GM06990 (cell line): Measurements from ENCODE around the genes KLHDC3, CUL9, POLH and MAD2L1BP.

DNA sequence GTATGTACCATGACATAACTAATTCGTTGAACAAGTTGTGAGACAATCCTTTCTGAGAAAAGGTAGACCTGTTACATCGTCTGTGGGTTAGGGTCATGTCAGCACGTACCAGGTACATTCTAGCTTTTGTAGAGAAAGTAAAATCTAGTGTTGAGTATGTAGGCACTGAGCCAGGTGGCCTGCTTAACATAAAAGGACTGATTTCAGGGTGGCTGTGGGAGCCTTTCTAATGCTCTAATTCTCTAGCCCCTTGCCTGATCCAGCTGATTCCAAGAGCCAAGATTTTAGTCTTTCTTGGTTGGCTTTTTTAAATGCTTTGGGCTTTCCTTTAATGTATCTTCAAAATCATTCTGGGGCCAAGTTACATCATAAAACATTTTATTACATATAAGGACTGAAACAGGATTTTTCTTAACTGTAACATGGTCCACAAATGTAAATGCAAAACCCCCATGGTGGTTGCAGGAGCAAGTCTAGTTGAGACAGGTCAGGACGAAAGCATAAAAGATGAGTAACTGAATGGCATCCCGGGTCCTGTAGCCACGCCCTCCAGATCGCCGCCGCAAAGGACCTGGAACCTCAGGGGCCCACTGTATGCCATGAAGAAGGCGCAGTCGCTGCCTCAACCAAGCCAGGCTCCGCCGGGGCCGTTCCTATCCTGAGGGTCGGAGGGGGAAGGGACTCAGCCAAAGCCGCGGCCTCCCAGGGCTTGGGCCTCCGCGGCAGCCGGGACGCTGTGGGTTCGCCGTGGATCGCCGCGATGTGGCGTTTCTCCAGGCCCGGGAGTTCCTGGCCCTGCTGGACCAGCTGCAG lies 511 bp downstream of the C6orf226 start:
- RRBS = 2% methylated on average over 24 of the region's 28 CpGs

DNA sequence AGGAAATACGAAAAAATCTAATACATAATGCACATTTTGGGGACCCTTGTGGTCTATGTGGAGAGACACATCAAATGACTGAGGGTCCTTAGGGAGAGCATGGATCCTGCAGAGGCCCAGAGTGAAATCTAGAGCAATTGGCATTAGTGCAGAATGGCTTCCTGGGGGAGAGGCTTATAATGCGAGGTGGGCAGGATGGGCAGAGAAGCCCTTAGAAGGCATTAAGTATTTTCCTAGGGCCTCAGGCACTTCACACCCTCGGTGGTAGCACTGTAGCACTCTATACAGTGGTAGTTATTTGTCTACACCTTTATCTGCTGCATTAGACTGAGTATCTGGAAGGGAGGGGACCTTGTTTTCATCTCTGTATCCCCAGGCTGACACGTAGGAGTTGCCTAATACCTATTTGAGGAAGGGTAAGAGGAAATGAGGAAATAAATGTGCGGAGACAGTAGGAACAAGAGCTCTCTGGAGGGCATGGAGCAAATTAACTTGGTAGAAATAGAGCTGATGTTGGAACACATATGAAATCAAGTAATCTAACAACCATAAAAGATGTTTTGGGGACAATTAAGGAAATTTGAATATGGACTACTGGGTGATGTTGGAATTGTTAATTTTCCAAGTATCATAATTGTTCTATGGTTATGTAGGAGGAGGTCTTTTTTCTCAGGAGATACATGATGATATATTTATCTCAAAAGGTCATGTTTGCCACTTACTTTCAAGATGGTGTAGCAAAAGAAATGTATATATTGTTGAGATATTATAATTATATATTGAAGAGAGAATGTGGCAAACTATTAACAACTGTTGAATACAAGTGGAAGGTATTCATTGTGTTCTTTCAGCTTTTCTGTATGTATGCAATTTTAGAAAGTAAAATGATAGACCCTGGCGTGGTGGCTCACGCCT lies 4.0 kb downstream of the CNPY3 start:
- RRBS = no CpG with 5 or more reads among the region's 7 CpGs

DNA sequence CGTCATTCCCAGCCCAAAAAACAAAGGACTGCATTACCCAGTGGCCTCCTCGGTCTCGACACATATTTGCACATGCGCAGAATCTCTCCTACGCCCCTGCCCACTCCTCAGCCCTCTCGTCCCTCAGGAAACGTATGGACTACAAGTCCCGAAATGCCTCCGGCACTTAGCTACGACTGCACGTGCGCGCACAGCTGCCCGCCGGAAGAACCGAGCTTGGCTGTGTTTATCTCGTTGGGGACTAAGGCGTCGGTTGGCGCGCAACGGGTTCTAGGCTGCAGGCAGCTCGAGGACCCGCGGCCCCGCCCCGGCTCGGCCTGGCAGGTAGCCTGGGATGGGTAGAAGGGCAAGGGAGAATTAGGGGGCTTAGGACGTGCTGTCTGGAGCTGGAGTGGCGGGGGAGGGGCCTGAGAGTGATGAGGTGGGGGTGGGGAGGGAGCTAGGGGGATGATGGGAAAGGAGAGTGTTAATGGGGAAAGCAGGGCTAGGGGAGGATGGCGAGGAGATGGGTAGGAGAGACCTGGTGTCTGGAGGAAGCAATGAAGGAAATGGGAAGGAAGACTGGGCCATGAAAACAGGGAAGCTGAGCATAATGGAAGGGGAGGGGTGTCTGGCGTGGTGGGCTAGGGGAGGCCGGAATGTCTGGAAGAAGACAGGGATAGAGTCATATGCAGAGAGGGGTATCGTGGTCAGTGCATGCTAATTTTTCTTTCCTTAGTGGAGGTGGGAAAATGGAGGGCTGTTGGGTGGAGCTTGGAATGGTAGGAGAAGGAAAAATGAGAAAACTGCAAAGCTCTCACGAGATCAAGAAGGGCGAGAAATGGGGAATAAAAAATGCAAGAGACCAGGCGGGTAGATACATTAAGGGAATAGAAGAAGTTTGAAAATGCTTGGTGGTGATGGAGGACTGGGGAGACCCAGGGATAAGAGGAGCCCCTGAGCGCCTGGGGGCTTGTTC lies at the start of gene KLHDC3:
TSS of gene KLHDC3 (plus strand) at position 225 of the 958 bp plus-strand sequence.
- RRBS = 3% methylated on average over 14 of the region's 38 CpGs

- RRBS = no CpG with 5 or more reads among the region's 15 CpGs
Observed at GRCh38 chr6:43054155-43054654, 554 bp upstream of the CUL7 start.

GRCh38 chr6:43096412-43097166 lies 20.5 kb downstream of the PTK7 start:
- RRBS = 80% methylated on average over 1 of the region's 10 CpGs

DNA sequence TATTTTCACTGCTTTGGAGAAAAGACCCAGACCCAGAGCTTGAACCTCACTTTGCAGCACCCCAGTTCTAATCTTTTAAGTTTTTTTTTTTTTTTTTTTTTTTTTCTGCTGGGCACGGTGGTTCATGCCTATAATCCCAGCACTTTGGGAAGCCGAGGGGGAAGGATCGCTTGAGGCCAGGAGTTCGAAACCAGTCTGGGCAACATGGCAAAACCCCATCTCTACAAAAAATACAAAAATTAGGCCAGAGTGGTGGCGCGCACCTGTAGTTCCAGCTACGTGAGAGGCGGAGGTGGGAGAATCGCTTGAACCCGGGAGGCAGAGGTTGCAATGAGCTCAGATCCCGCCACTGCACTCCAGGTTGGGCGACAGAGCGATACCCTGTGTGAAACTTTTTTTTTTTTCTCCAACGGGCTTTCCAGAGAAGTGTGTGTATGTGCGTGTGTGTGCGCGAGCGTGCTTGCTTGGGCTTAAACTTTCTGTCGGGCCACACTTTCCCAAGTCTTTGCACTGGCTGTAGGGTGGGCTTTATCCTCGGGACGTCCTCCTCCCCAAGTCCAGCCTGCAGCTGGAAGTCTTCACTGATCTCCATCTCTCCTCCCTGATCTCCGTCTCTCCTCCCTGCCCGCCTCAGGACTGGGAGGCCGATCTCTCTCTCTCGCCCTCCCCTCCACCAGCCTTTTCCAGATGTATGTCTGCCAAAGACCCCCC lies 1.0 kb upstream of the SRF start:
- RRBS = no CpG with 5 or more reads among the region's 25 CpGs

DNA sequence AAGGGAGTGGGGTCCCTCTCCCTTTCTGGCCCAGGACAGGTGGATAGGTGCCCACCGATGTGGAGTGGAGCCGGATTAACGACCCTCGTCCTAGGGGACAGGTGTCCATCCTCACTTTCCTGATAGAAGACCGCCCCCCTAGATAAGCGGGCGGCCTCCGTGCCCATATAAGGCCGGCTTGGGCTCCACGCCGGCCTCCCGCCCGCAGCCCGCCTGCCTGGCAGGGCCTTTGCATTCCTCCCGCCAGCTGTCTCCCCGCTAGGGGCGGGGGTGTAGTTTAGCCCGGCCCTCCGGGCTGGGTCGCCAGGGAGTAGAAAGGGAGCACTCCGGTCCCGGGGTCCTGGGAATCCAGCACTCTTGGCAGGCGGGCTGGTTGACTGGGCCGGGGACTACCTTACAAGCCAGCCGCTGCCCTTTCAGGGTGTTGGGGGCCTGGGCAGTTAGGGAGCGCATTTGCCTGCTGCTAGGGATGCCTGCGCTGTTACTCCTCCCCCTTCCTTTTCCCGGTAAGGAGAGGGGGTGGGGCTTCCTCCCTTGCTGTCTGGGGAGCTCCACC lies 3.2 kb downstream of the SRF start:
- RRBS = 4% methylated on average over 21 of the region's 28 CpGs

DNA sequence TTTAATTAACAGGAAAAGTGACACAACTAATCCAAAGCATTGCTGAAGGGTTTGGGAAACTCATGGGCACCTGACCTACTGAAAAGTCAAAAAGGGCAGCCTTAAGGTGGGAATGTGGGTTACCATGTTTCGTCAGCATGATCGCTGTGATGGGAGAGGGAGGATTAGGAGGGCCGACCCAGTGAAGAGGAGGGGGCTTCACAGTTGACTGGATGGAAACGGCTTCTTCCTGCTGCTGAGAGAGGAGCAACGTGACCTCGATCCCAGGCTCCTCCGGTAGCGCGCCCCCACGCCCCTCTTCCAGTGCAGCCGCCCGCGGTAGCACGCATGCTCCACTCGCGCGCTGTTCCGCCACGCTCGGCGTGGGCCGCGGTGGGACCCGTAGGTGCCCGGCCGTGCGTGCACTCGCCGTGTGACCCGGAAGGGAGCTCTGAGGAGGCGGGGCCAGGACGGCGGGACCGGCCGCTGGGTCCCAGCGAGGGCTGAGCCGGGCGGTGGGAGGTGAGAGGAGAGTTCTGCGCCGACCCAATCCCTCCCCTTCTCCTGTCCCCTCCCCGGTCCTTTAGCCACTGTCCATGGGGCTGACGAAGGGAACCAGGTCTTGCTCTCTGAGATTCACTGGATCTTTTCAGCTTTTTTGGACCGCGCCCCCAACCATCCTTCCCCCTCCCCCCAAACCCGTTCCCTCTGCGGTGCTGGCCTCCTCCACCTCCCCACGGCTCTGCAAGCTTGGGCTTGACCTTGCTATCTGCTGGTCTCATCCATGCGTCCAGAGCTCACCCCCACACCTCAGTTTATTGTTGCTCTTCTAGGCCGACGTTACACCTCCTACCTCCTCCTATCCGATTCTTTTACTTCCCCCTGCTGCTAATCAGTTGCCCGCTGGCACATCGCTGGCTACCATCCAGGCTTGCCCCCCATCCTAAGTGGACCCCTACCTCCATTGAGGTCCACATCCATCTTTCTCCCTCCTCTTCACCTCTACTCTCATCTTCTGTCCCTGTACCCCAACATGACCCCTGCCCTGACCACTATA lies at the start of gene CUL9:
TSS of gene CUL9 (plus strand) at position 448 of the 1,036 bp plus-strand sequence.
- RRBS = 4% methylated on average over 20 of the region's 53 CpGs

DNA sequence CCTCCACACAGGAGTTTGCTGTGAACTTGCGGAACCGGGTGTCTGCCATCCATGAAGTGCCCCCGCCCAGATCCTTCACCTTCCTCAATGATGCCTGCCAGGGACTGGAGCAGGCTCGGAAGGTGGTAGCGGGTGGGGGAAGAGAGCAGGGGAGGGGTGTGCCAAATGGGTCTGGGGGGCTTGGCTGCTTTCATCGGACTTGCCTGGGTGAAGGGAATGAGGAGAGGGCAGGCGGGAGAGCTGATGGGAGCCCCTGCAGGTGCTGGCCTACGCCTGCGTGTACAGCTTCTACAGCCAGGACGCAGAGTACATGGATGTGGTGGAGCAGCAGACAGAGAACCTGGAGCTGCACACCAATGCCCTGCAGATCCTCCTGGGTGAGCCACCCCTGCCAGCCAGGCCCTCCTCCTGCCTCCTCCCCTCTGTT lies 6.7 kb downstream of the DNPH1 start:
- RRBS = 97% methylated on average over 2 of the region's 10 CpGs

DNA sequence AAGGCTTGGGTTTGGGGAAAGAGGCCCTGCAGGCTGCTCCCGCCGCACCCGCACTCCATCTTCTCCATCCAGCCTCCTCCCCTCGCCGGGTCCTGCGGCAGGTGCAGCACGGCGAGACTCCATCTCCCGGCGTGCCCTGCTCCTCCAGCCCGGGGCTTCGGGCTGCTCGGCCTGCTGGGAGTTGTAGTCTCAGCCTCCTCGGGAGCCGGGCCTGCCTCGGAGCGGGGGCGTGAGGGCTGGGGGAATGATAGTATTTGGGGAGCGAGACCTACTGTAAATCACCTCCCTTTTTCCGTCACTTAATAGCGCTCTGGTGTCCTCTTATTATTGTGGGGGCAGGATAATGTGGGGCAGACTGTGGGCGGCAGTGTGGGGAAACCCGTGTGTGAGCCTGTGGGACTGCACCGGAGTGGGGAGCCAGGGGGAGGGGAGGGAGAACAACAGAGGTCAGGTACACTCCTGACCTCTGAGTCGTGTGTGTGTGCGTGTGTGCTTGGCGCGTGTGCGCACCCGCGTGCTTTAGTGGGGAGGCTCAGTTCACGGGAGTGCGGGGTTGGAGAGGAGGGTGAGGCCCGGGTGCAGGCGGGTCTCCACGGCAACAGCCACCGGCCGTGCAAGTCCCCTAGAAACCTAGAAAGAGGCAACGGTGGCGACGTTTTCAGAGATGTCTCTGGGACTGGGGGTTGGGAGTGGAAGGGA lies 4.0 kb downstream of the TTBK1 start:
- RRBS = 3% methylated on average over 10 of the region's 41 CpGs

GRCh38 chr6:43267257-43267642 lies 24.0 kb downstream of the TTBK1 start:
- RRBS = no CpG with 5 or more reads among the region's 4 CpGs

GRCh38 chr6:43570712-43571452 lies 5.0 kb downstream of the XPO5 start:
- RRBS = no CpG with 5 or more reads among the region's 5 CpGs

- RRBS = 2% methylated on average over 16 of the region's 72 CpGs
Observed at GRCh38 chr6:43575818-43576607, at the start of gene POLH. POLH (plus strand) TSS chr6:43576185.

DNA sequence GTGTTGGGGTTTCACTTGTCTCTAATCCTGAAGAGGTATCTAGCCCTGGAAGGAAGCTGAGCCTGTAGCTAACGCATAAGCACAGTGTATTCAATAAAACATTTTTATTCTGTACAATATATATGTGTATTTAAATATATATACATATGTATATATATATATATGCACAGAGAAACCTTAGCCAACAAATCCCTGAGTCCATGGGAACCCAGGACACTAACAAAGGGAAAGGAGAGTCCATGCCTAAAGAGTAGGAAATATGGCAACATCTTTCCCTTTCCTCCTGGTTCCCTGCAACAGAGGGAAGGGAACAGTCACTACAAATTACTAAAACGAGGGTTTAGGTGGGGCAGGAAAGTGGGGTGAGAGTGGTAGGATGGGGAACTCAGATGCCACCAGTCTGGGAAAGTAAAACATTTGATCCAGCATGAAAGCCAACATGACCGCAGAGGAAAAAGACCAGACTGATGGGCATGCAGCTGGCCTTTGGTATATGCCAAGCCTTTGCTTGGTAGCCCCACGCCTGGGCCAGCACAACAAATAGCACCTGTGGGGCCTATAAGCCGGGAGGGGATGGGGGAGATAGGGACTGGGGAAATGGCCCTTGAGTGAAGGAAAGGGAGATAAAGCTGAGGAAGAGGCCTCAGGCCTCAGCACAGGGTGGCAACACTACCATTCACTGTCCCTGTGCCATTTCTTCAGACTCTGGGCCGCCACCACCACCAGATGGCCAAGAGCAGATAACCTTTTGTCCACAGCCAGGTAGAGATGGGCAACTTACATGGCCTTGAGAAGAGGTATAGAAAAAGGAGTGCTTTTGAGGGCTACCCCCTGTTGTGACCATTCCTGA lies 8.4 kb downstream of the GTPBP2 start:
- RRBS = no CpG with 5 or more reads among the region's 6 CpGs

- RRBS = 7% methylated on average over 9 of the region's 53 CpGs
Observed at GRCh38 chr6:43635388-43636566, at the start of gene MAD2L1BP. MAD2L1BP (plus strand) TSS chr6:43635840.

DNA sequence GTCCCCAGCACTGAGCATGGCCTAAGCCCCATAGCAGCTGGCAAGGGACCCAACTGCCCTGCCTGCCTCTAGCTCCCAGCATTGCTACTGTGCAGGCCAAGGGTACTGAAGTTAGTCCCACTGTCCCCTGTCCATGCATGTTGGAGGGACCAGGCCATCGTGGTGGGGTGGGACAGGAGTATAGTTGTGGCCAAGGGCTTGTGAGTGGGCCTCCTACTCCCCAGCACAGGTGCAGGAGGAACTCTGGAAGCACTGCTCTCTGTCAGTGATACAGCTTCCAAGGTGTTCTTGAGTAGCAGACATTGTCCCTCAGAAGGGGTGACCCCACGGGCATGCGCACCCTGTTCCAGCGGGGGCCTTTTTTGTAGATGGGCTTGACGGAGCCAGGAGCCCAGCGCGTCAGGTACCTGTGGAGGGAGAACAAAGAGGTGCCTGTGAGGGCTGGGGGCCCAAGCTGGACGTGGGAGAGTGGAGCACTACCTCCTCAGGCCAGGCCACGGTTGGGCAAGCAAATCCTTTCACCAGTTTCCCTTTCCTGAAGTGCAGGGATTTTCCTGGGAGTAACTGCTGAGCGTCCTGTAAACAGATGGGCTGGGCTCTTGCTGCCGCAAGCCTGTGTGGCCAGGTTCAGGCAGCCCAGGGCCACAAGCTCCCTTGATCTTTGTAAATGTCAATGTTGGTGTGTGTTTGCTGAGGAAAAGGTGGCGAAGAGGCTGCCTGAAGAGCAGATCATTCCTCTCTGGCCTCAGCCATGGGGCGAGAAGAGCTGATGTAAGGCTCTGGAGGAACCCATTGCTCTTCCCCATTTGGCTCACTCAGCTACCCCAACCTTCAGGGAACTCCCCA lies 15.9 kb downstream of the MRPS18A start:
- RRBS = no CpG with 5 or more reads among the region's 13 CpGs

DNA sequence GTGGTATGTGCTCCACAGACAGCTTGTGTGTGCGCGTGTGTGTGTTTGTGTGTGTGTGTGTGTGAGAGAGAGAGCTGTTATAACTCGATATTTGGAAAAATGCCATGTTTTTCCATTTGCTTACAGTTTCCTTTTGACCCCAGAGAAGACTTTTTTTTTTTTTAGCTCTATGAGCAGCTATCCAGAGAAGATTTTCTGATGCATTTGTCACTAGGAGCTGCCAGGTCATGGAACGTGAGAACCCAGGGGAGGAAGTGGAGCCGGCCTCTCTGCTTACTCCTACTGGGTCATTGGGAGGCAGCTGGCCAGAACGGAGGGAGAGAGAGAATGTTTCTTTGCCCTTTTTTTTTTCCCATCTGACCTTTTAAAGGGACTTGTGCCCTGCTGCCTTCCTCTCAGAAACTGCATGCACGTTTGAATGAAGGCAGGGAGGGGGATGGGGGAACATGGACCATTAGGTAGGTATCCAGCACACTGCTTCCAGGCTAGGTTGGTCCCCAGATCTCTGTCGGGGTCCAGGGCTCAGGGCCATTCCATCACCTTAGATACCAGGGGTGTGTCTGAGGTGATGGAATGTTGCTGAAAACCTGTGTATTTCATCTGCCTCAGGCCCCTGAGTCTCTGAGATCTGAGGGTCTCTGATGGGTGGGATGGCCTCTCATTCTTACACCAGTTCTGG lies 11.1 kb upstream of the MRPS18A start:
- RRBS = no CpG with 5 or more reads among the region's 8 CpGs

GRCh38 chr6:43766775-43767661 lies 3.0 kb upstream of the VEGFA start:
- RRBS = no CpG with 5 or more reads among the region's 10 CpGs

- RRBS = no CpG with 5 or more reads among the region's 13 CpGs
Observed at GRCh38 chr6:43774613-43775321, 4.8 kb downstream of the VEGFA start.

DNA sequence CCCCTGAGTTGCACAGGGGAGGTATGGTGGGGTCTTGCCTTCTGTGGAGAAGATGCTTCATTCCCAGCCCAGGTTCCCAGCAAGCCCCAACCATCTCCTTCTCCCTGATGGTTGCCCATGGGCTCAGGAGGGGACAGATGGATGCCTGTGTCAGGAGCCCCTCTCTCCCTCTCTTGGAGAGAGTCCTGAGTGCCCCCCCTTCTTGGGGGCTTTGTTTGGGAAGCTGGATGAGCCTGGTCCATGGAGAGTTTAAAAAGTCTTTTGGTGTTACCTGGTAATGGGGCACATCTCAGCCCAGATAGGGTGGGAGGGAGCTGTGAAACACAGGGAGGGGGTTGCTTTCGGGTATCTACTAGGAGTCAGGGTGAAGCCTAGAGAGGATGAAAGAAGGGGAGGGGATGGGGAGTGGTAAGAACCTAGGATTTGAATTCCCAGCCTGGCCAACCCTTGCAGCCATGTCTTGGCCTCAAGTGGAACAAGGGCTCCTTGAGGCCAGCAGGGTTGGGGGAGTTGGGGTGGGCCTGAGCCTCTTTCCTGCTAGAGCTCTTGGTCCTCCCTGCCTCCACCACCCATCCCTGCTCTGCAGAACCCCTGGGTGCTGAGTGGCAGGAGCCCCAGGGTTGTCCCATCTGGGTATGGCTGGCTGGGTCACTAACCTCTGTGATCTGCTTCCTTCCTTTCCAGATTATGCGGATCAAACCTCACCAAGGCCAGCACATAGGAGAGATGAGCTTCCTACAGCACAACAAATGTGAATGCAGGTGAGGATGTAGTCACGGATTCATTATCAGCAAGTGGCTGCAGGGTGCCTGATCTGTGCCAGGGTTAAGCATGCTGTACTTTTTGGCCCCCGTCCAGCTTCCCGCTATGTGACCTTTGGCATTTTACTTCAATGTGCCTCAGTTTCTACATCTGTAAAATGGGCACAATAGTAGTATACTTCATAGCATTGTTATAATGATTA lies 8.0 kb downstream of the VEGFA start:
- RRBS = no CpG with 5 or more reads among the region's 5 CpGs